Colonic mucosa (tissue), 1 donor: Measurements from ENCODE around the genes ACSBG1, SKIC8 and ZFAND6.

DNA sequence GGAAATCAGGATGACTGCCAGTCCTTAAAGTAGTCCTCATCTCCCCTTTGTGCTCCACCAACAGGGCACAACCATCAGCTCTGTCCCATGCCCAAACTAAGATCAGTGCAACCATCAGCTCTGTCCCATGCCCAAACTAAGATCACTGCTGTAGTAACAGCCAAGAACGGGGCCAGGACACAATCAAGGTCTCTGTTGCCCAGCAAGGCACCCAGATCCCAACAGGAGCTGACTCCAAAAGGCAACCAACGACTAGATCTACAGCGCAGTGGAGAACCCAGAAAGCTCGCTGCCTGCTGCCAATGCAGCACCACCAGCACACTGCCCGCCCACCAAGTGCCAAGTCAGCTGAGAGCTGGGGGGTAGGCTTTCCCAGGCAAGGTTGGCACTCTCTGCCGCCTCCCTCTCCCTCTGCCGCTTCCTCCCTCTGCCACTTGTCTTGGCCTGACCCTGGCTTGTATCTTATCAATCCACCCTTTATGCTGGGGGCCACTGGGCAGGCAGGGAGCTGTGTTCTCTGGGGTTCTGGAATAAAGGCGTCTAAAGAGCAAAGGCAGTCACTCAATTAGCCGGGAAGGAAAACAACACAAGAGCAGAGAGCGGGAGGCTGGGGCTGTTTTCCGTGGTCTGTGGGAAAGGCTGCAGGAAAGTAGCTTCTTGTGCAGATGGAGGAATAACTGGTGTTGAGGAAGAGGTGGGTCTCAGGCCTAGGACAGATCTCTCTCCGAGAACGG, 31.1 kb downstream of the ACSBG1 start:
- PRO-cap = no peak

GRCh38 chr15:78204850-78205531, 29.4 kb downstream of the ACSBG1 start:
- PRO-cap = unidirectional peak, plus-strand start at chr15:78205218; unidirectional peak, plus-strand start at chr15:78205280

- PRO-cap = no peak
Measured at GRCh38 chr15:78234299-78234987, at the start of gene ACSBG1. Gene ACSBG1, minus strand, starts transcription at chr15:78234565.

DNA sequence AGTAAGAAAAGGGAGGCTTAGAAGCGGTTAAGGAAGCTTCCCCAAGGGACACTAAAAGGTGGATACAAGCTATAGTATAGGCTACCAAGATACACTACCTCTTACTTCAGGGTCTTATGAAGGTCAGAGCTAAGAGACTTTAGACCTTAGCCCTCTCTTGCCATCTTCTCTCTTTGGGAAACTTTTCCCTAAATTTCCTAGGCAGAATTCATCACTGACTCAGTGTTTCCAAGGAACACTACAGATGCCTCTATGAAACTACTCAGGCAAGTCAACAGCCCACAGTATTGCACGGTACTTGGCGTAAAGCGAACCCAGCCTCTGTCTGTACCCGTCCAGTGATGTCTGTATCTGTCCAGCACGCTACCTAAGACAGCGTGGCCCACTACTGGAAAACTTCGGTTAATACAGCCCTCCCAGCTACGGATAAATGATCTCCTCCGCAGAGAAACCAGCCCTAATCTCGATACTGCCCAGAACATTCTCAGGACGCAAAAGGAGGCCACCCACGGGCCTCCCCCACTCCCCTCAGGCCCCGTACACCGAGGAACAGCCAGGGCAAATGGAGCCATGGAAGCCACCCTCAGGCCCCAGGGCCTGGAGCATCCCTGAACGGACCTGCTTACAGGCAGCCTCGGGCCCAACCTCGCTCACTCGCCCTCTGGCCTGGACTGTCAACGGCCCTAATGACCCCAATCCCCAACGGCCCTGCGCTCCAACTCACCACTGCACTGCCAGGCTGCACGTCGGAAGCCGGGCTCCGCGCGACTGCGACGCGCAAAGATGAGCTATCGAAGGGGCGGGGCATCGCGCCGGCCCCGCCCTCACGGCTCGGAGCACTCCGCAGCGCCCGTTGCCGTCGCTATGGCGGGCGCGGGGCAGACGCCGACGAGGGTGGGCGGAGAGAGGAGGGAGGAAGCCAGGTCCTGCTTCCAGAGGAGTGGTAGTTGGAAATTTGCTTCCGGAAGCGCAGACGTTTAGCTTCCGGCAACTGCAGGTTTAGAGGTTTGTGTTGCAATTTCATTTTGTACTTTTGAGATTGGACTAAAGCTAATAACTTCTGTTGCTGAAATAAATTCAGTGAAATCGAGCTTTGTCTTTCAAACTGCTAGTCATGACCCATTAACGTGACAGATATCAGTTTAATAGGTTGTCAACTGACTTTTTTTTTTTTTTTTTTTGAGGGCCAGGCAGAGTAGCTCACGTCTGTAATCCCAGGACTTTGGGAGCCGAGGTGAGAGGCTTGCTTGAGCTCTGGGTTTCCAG, at the start of gene SKIC8:
TSS of gene SKIC8 (minus strand) at position 772 of the 1,266 bp plus-strand sequence.
- PRO-cap = bidirectional peak, plus-strand start at position 881 of the sequence, minus-strand start at position 772 of the sequence

DNA sequence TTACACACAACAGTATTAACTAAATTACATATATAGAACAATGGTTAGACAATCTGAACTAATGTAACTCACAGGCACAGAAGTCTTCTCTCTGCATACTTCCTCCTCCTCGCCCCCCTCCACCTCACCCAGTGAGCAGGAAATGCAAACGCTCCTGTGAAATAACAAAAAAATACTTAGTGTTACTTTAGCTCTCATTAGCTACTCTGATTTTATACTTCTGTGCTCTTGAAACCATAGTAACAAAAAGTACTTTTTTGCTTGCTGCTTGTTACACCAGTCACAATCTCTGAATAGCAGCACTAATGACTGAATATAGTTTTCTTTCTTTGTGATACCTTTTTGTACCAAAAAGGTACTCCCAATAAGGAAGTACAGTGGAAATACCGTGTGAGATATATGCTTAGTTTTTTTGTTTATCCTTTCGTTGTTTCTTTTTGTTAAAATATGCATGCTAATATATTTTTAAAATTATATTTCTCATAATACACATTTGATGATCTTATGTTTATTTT, 23.6 kb downstream of the IREB2 start:
- PRO-cap = no peak

DNA sequence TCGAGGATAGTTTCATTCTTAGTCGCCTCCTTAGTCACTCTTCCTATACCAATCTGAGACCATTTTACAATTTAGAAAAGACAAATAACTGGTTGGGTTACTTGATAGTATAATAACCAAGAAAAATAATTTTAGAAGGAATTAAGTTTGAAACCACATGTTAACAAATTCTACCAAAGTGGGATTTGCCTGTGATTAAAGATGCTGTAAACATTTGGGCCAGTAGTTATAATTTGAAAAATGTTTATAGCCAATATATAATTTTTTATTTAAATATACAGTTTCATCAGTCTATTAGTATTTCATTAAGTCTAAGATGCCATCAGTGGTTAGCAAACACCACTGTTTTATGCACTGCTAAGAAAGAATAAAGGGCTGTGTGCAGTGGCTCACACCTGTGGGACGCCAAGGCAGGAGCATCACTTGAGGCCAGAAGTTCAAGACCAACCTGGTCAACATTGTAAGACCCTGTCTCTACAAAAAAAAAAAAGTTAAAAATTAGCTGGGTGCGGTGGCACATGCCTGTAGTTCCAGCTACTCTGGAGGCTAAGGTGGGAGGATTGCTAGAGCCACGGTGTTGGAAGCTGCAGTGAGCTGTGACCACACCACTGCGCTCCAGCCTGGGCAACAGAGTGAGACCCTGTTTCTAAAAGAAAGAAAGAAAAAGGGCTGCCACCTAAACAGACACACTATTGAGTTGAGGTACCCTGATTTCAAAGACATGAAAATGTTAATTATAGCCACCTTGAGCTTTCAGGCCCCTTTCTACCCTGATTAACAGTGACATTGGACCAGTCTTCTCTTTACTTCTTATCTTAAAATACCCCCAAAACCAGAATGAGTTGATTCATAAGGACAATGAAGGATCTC, 31.9 kb upstream of the HYKK start:
- PRO-cap = no peak

DNA sequence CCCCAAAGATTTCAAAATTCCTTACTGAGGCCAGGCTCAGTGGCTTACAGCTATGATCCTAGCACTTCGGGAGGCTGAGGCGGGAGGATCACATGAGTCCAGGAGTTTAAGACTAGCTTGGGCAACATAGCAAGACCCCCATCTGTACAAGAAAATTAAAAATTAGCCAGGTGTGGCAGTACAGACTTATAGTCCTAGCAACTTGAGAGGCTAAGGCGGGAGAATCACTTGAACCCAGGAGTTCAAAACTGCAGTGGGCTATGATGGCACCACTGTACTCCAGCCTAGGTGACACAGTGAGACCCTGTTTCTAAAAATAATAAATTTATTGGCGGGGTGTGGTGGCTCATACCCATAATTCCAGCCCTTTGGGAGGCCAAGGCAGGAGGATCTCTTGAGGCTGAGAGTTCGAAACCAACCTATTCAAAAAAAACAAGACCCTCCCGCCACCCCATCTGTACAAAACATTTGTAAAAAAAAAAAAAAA, 29.7 kb upstream of the HYKK start:
- PRO-cap = no peak

DNA sequence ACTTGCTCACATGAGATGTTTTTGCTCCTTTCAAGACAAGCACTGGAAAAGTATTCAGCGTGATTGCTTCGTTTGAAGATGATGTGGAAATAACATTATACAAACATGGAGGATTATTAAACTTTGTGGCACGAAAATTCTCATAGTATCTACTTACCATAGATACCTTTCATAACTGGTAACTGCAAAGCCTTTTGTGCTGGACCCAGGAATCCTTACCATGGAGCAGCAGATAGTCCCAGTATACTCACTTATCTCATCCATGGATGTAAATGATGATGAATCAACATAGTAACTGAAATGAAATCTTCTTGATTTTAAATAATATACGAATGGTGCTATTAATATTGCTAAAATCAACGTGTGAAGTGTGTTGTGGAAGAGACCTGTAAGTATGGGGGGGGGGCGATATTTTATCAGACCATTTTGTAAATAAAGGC, 9.4 kb upstream of the HYKK start:
- PRO-cap = no peak

DNA sequence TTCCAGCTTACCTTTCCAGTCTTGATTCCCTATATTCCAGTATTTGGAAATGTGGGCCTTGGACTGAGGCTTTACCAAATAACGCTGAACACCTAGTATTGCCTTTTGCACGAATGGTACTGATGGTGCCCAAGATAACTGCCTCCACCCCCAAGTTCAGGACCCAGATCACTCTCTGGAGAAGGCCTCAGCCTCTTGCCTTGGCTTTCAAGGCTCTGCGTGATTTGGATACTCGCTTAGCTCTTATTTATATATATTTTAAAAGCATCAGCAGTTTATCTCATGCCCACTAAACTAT, 887 bp downstream of the PSMA4 start:
- PRO-cap = no peak

- PRO-cap = no peak
Measured at GRCh38 chr15:78650966-78651400, 10.0 kb upstream of the CHRNB4 start.

- PRO-cap = no peak
Measured at GRCh38 chr15:78727599-78728018, 83.7 kb downstream of the ADAMTS7 start.

- PRO-cap = no peak
Measured at GRCh38 chr15:78798242-78798715, 13.0 kb downstream of the ADAMTS7 start.

- PRO-cap = no peak
Measured at GRCh38 chr15:78811844-78812526, 721 bp upstream of the ADAMTS7 start.

DNA sequence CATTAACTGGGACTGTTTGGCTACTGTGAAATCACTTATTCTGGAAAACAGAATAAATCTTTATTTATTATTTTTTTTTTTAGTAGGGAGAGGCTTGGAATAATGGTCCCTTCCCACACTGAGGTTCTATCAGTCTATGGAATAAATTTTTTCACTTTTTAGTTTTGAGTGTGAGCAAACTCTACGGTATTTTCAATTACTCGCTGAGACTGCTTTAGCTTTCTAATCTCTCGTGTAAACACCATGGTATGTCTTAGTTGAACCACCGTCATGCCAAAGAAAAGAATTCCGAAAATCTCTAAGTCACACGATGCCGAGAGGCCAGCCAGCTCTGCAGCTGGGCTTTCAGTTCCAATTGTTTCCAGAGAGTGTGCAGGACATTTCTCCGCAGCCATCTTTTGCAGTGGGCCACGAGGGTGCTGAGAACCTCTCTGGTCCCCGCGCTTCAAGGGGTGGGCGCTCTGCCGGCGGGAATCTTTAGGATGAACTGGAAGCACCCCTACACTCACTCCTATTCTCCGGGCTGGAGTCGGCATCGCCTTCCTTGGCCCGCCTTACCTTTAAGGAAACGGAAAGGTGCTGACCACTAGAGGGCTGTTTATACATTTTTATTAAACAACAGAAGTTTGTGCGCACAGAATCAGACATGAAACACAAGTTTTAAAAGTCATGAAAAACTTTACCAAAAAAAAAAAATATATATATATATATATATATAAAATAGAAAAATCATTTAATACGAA, 12.8 kb upstream of the MORF4L1 start:
- PRO-cap = no peak

GRCh38 chr15:78904622-78905348, 32.1 kb downstream of the MORF4L1 start:
- PRO-cap = no peak

DNA sequence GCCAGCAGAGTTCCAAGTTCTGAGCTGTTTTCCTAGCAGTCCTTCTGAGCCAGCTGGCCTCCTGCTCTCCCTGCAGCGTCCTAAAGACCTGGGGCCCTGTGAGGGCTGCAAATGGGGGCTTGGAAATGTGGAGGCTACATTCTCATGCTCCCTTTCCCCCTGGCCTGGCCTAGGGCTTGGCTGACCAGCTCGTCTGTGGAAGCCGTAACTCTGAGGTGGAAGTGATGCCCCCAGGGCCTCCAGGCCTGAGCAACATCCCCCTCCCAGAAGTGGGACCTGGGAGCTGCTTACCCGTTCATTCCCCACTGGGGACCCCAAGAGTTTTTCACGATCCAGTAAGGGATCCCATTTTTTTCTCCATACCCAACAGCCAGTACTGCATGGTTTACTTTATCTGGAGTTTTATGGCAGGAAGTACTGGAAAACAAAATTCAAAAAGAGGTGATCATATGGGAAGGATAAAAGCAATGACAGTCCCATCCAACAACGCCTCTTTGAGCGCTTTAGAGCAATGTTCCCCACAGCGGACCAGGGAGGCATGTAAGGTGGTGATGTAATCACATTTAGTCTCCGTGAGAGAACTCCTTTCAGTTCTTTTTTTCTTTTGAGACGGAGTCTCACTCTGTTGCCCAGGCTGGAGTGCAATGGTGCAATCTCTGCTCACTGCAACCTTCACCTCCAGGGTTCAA, 22.0 kb downstream of the CTSH start:
- PRO-cap = no peak

DNA sequence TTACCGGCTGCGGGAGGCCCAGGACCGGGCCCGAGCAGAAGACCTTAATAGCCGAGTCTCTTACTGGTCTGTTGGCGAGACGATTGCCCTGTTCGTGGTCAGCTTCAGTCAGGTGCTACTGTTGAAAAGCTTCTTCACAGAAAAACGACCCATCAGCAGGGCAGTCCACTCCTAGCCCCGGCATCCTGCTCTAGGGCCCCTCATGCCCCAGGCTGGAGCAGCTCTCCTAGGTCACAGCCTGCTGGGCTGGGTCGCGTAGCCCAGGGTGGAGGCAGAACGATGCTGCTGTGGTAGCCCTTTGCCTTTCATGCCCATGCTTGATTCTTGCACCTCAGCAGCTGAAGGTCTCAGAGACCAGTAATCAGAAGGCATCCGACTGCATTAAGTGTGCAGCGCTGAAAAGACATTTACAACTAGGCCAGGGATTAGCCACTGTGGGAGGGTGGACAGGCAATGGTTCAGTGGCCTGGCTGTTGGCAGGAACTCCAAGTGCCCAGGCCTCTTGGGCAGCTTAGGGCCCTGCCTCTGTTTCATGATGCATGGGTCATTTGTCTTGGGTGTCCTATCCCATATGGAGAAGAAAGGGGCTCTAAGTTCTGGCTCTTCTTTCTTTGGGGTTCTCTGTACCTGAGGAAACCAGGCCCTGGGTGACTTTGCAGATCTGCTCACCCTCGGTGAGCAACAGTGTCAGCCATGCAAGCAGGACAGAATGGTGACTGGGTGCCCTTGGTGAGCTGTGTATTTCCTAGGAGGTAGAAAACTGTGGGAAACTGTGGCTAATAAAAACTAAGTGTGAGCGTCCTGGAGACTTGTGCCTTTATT, 11.3 kb downstream of the TMED3 start:
- PRO-cap = no peak

GRCh38 chr15:79872488-79873300, 24.1 kb downstream of the MTHFS start:
- PRO-cap = no peak

DNA sequence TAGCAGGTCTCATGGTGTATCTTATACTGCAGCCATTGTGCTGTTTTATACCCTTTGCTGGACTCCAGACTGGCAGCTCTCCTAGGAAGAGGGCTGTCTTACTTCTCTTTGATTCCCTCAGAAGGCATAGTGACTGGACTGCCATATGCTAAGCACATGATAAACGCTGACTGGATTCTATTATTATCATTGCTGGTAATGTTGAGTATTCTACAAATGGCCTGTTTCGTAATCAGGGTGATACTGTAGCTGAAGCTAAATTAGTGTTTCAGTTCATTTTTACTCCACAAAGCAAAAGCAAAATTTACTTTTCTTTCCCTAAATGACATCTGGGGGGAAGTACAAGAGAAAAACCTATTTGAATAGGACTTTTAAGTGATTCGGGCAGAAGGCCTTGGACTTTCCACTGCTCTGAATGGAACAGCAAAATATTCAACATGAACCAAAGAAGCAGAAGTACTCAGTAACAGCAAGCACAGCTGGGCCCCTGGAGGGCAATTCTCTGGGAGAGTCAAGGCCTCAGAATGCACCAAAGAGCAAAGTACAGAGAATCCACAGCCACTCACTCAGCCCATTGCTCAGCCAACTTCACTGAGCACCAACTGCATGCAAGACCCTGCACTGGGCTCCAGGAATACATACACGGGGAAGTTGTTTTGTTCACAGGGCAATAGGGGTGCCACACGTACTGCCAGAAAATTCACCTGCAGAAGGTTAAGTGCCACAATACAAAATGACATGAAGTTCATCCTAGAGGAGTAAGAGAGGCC, 7.9 kb upstream of the BCL2A1 start:
- PRO-cap = no peak

DNA sequence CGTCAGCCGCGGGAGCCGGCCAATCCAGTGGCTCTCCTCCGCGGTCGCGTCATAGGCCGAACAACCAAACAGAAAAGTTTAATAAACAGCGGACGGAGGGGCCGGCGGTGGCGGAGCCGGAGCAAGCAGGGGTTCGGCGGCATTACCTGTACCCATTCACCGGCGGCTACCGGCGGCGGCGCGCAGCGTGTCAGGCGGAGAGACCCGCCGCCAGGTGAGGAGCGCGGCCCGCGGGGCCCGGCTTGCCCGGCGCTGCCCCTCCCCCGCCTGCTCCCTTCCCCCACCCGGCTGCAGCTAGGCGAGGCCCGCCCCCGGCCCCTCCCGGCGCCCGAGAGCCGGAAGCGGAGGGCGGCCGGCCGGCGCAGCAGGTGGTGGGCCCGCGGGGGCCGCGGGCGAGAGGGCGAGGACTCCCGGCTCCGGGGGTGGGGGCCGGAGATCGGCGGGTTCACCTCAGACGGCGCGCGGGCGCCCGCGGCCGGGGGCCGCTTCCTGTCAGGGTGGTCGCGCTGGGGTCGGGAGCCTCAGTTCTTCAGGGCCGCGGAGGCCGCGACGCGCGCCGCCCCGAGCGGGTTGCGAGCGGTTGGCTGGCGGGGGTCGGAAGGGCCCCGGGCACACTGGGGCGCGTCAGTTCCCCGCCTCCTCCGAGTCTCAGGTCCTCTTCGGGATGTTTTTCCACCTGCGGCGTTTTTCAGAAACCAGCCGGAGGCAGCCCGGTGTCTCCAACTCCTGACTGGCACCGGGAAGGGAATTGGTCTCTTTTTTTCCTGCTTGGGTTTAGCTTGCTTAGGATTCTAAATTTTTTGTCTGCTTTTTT, at the start of gene ZFAND6:
TSS of gene ZFAND6 (plus strand) at position 81 of the 814 bp plus-strand sequence.
- PRO-cap = bidirectional peak, plus-strand start at position 95 of the sequence, minus-strand start outside the sequence; unidirectional peak, plus-strand start at position 338 of the sequence; unidirectional peak, plus-strand start at position 524 of the sequence